Ascending aorta (tissue), 1 donor: ENCODE data around the genes PFDN1, HARS2 and PCDHA1.

DNA sequence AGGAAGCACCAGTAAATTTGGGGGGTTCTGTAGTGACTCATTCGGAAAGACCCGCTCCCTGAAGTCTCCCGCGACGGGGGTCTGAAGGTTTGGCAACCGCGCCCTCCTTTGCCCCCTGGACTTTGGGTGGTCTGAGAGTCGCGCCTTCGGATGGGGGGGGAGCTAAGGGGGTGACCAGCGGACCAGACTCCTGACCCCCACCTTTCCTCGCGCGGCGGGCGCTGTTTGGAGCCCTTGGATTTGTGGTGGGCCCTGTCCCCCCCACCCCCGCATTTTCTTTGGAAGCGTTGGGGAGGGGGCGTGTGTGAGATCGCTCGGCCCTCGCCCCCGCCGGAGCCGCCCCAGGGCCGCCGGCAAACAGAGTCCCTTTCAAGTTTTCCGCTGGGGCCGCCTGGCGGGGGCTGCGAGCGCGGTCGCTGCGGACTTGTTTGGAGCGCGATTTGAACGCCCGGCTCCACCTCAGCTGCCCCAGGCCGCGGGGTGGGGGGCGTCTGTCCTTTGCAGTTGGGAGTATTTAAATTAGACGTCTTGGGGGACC, 2.1 kb downstream of the CXXC5 start:
- PRO-cap = no peak

GRCh38 chr5:139673881-139674344, 25.8 kb downstream of the CXXC5 start:
- PRO-cap = unidirectional peak, minus-strand start at chr5:139674181

DNA sequence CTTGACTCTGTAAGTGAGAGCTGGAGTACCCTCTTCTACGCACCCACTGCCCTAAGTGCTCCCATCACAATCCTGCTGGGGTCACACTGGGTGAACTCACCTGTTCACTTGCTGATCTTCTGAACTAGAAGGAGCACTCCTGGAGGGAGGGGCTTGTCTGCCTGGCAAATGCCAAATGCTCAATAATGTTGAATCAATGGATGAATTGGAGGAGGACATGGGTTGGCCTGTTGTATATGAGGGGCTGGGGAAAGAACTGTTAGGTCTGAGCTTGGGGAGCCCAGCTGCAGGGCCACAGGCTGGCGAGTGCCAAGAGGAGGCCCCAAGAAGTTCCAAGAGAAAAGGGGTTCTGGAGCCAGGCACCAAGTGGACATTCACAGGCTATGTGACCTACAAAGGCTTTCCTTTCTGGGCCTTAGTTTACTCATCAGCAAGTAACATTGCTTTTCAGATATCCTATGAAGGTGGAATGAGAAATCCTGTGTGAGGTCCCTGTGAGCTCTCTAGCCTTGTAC, 43.3 kb downstream of the CXXC5 start:
- PRO-cap = no peak

- PRO-cap = unidirectional peak, plus-strand start at chr5:139697018
These were observed 48.5 kb downstream of the CXXC5 start for GRCh38 chr5:139696503-139697196.

- PRO-cap = no peak
These were observed 31.4 kb upstream of the PSD2 start for GRCh38 chr5:139764130-139764731.

- PRO-cap = unidirectional peak, minus-strand start at chr5:139788090
These were observed 7.9 kb upstream of the PSD2 start for GRCh38 chr5:139787300-139788580.

DNA sequence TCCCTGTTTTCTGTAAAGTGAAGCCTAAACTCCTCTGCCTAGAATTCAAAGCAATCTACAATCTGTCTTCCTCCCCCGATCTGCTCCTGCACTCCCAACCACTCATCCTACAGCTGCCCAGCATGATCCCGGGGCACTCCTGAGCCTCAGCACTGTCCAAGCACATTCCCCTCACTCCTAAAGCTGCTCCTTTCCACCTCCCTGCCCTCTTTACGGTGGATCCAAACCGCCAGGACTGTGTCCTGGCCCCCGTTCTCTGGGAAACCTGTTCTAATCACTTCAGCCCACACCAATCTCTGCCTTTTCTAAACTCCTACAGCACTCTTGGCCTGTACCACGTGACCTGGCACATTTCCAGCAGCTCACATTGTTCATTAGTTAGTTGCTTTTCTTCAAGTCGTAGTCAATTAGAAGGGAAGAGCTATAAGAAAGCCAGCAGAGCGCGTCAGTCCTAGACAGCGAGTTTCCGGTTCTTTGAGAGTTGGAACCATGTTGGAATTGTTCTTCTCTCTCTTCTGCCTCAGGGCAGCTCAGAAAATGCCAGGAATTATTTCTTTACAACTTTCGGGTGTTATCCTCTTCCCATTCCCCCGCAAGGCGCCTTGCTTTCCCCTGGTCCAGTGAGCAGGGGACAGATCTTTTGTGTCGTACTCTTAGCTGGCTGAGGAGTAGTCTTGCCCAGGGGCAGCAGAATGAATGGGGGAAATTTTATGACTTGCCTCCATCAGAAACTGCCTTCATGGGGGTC, 60.8 kb downstream of the NRG2 start:
- PRO-cap = no peak

GRCh38 chr5:140165664-140166195, 9.3 kb upstream of the CYSTM1 start:
- PRO-cap = no peak

DNA sequence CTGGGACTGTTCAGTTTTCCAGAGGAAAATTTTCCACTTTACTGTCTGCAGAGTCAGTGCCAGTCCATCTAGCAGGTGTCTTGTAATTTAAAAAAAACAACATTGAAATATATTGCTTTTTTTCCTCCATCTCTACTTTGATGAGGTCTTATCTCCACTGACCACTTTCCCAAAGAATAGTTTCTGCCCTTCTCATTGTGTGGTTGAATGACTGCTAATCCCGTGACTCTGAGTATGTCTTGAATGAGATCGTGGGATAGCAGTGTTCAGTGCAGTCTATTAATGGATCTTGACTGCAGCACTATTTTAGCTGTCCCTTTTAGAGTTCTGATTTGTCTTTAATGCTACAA, 15.5 kb downstream of the CYSTM1 start:
- PRO-cap = bidirectional peak, plus-strand start at position 269 of the sequence, minus-strand start at position 202 of the sequence

DNA sequence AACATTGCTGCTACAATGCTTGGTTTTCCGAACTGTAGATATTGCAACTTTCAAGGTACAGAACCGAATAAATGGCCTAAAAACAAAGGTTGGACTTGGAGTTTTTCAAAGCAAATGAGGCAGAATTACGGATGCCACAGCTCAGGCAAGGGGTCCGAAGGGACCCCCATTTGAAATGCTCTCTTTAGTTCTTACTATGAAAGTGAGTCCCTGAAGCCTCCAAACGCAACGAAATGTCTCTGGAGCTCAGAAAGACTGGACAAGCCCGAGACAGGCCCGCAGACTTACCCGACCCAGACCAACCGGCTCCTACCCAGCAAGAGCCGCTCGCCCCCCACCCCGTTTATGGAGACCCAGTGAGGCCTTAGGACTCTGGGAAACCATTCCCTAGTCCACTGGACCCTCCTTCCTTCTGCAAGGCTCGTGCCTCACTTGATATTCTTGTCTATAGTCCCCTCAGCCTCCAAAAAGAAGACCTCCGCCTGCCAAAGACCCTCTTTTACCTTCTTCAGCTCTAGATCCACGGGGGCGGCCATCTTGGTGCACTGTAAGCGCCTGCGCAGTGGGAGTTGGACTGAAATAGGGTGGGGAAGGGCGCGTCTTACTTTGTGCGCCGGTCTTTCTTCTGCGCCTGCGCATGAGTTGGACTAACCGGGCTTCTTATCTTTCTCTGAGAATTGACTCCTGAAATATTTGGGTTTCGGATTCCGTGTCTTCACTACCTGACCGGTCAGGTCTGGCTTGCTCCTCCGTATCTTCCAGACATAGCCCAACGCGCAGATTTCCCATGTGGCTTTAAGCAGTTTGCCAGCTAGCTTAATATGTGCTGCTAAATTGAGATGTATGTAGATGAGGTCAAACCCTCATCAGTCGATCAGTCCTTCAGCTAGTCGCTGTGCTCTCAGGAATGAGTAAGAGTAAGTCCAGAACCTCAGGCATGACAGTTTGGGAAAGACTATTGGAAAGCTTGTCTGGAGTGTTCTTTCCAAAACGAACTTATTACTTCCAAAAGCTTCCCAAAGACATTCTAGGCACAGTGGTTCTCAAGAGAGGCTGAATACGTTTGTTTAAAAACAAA, at the start of gene PFDN1:
TSS of gene PFDN1 (minus strand) at position 564 of the 1,078 bp plus-strand sequence.
- PRO-cap = bidirectional peak, plus-strand start at position 628 of the sequence, minus-strand start at position 527 of the sequence

DNA sequence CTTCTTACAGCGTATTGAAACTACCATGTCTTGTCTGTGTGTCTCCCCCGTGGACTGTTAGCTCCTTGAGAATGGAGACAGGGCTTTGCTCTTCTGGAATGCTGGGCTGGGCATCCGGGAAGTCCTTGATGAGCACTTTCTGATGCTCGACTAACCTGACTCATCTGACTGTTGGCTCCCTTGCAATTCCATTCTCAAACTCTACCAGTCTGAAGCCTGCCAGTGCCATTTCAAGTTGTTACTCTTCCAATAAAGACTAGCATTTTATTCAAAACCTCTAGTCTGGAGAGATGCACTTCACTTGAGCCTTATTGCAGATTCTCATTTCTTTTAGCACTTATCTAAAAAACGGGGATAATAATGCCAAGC, 15.0 kb upstream of the PFDN1 start:
- PRO-cap = no peak

DNA sequence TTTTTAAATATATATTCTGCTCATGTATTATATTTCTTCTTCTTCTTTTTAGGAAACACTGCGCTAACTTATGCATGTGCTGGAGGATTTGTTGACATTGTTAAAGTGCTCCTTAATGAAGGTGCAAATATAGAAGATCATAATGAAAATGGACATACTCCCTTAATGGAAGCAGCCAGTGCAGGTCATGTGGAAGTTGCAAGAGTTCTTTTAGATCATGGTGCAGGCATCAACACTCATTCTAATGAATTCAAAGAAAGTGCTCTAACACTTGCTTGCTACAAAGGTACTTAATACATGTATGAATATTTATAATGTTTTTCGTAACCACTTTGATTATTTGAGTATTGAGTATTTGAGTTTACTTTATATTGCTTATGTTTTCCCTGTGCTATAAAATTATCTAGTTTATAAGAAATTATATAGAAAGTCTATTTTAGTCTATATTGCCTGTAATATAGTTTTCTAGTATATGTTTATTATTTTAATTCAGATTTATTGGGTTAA, 44.1 kb downstream of the ANKHD1 start:
- PRO-cap = no peak

GRCh38 chr5:140506825-140507024, 40.7 kb upstream of the EIF4EBP3 start:
- PRO-cap = no peak

DNA sequence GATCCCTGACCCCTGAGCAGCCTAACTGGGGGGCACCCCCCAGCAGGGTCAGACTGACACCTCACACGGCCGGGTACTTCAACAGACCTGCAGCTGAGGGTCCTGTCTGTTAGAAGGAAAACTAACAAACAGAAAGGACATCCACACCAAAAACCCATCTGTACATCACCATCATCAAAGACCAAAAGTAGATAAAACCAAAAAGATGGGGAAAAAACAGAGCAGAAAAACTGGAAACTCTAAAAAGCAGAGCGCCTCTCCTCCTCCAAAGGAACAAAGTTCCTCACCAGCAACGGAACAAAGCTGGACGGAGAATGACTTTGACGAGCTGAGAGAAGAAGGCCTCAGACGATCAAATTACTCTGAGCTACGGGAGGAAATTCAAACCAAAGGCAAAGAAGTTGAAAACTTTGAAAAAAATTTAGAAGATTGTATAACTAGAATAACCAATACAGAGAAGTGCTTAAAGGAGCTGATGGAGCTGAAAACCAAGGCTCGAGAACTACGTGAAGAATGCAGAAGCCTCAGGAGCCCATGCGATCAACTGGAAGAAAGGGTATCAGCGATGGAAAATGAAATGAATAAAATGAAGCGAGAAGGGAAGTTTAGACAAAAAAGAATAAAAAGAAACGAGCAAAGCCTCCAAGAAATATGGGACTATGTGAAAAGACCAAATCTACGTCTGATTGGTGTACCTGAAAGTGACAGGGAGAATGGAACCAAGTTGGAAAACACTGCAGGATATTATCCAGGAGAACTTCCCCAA, 31.6 kb upstream of the EIF4EBP3 start:
- PRO-cap = no peak

DNA sequence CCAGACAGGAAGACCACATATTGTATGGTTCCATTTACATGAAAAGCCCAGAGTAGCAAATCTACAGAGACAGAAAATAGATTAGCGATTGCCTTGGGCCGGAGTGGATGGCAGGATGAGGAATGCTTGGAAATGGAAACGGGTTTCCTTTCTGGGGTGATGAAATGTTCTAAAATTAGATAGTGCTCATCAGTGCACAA, 23.6 kb downstream of the SLC35A4 start:
- PRO-cap = no peak

- PRO-cap = no peak
These were observed 2.2 kb downstream of the CD14 start for GRCh38 chr5:140630531-140631469.

DNA sequence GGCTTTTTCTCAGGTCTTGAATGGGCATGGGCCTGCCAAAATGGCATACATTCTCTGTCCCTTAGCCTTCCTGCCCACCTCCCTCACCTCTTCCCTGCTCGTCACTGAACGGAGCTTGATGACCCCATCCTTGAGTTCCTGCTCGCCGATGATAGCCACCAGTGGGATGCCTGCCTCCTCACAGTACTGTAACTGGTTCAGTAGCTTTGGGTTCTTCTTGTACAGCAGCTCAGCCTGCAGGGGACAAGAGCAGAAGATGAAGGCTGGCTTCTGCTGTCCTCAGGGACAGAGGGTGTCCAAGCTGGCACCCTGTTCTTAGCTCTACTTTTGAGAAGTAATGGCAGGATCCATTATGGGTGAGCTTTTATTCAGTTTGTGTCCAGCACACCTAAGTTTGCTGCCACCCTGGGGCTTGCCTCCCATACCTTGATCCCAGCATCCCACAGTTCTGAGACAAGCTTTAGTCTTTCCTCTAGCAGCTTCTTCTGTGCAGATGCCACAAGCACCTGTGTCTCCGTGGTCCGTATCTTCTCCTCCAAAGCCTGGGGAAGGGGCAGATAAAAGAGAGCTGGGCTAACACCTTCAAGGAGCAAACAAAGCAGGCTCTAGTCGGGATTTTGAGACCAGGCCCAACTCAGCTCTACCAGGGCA, 1.3 kb upstream of the DND1 start:
- PRO-cap = no peak

GRCh38 chr5:140691222-140692042, at the start of gene HARS2:
Gene HARS2, plus strand, starts transcription at chr5:140691455.
- PRO-cap = bidirectional peak, plus-strand start at chr5:140691497, minus-strand start at chr5:140691319

GRCh38 chr5:140785943-140786415, at the start of gene PCDHA1:
Gene PCDHA1, plus strand, starts transcription at chr5:140786140.
- PRO-cap = no peak

DNA sequence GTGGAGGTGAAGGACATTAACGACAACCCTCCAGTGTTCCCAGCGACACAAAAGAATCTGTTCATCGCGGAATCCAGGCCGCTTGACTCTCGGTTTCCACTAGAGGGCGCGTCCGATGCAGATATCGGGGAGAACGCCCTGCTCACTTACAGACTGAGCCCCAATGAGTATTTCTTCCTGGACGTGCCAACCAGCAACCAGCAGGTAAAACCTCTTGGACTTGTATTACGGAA, 590 bp downstream of the PCDHA9 start:
- PRO-cap = no peak